Esophagus muscularis mucosa (tissue), 4 donors: ENCODE results near the gene C10orf105.

DNA sequence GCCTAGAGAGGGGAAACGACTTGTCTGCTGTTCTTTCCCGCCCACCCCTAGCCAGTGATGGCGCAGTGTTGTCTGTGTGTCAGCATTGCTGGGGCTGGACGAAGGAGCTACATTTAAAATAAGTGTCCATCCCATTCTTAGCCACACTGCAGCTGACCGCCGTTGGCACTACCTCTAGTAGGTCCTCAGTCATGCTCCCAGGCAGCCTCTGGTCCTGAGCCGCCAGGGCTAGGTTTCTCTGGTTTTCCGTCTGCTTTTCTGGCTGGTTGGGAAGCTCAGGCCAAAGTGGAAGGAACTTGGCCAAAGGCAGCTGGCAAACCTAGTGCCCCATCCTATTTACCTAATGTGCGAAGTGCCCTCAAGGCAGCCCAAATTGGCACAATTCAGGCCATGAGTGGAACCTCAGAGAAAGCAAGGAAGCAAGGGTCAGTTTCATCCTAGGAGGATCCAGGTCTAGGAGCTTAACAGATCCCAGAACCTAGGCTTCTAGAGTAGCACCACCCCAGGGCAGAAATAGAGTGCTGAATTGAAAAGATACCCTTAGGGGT is 1.8 kb downstream of the PCBD1 start:
- PRO-cap: no peak
- RAMPAGE, long total RNA, 4 experiments: no peak in any of the 4 experiments

DNA sequence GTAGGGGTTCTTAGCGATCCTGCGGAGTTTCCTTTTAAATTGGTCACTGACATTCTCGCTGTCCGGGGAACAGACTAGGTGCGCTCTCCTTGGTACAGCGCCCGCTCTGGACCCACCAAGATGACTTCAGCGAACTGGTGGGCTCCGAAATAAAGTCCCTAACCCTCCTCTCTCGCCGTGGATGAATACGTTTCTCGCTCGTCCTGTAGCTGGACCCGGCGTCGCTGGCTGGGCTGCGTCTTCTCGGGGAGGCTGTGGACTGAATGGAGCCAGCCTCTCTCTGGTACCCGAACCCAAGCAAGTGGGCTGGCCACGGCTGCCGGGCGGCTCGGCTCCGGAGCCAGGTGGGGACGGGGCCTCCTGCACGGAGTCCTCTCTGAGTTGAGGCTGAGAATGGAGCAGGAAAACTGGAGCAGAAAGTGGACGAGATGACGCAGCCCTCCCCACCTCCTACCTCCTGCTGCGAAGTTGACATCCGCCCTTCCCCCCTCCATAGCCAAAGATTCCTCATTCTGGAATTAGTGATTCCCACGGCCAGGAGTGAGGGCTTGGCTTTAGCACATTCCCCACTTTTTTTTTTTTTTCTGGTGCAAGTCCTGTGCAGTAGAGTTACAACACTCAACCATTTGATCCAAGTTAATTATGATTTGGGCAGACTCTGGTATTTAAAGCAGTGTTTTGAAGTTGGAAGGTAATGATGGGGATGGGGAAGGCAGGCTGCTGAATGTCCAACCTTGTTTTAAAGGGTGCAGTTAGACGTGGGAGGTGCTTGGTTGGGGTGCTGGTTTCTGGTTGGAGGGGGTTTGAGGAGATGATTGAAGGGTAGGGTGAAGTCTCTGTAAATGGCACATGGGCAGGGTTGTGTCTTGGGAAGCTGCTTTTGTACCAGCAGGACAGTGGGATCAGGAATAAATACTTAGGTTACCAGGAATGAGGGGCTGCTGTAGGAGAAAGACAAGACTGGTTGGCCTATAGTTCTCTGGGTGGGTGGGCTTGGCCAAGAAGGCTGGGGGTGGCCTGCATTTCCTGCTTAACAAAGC is 1.7 kb downstream of the UNC5B start:
- PRO-cap: unidirectional peak, minus-strand start at position 383 of the sequence
- RAMPAGE, long total RNA, 4 experiments: no peak in any of the 4 experiments

DNA sequence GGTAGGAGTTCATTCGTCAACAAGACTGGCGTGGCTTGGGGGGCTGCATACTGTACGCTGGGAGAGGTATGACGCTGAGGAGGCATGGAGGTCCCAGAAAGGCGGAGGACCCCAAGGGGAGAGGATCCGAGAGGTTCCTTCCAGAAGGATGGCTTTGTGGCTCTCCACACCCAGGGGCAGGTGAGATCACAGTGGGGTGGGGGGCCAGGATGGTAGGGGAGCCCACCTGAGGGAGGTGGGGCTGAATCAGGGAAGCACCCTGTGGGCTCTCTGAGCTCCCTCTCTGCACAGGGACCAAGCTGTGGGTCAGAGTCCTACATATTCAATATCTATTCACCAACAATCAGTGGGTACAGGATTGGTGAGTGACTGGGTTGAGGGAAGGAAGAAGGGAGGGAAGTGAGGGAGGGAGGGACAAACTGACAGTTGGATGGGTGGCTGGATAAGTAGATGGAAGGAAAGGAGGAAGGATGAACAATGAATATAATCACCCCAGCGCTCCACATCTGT is 33.9 kb downstream of the UNC5B start:
- PRO-cap: no peak
- RAMPAGE, long total RNA, 4 experiments: no peak in any of the 4 experiments

DNA sequence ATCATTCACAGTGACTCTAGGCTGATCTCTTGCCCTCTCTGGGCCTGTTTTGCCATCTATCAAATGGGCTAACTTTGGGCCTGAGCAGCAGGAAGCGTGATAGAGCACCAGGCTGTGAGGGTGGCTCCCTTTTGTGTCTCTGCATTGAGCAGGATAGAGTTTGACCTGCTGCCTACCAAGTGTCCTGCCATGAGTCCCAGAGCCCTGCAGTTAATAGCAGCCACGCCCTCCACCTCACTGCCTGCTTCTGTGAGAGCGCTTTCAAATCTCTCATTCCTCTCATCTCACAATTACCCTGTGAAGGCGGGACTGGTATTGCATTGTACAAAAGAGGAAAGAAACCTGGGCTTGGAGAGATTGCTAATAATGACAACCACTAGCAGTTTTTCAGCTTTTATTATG is 39.8 kb downstream of the UNC5B start:
- PRO-cap: no peak
- RAMPAGE, long total RNA, 4 experiments: no peak in any of the 4 experiments

DNA sequence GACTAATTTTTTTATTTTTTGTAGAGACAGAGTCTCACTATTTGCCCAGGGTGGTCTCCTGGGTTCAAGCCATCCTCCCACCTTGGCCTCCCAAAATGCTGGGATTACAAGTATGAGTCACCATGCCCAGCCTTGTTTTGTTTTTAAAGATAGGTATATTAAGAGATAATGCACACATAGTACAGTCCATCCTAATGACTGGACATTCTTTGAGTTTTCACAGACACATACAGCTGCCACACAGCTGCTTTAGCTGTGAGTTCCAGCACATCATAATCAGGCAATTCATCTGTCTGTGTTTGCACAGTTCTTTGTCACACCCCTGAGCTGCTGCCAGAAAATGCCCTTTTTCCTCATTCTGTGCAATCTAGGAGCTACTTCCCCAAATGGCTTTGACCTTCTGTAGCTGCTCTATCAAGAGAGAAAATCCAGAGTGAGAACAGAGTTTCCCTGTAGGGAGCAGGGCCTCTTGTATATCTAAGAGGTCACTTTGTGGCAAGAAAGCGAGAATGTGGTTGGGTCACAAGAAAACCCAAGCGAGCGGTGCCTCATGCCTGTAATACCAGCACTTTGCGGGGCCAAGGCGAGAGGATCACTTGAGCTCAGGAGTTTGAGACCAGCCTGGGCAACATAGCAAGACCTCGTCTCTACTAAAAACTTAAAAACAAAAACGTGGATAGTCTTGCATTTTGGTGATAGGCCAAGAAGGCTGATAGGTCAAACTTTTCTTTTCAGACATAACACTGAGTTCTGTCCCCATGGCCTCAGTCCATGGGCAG is 24.3 kb downstream of the SLC29A3 start:
- PRO-cap: no peak
- RAMPAGE, long total RNA, 4 experiments: no peak in any of the 4 experiments

DNA sequence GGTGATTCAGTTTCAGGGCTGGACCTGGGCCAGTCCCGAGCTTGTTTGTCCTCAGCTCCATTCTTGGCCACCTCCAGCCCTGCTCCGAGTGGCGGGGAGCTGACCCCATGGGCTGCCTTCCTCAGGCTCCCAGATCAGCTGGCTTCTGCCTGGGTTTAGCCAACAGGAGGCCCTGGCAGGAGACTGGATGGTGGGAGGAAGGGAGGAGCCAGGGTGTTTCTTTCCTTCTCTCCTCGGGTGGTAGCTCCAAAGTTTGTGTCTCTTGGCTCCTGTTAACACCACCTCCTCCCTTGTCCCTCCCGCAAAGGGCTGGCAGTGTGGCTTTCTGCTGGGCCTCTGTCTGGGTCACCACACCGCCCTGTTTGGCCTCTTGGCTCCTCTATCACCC is 75.3 kb downstream of the CDH23 start:
- PRO-cap: no peak
- RAMPAGE, long total RNA, 4 experiments: no peak in any of the 4 experiments

DNA sequence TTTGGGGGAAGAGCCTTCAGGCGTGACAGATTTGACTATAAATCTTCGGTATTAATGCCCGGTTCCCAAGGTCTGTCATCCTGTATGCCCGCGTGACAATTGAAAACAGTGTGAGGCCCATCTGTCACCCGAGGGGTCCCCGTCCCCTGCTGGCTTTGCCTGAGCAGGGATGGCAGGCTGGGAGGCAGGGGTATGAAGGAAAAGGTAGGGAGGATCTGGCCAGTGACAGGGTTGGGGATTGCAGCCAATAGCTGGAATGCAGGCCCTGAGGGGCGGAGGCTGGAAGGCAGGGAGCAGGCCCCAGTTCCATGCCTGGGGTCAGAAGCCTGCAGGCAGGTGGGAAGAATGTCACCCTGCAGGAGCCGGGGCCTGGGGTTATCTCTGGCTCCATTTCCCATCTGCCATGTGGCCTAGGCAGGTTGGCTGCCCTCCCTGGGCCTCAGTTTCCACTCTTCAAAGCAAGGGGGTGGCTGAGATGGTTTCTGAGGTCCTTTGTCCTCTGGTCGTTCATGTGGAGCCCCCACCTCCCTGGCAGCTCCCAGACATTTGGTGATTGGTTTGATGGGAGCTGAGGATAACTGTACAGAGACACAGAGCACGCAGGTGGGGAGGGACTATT is 78.9 kb downstream of the CDH23 start:
- PRO-cap: no peak
- RAMPAGE, long total RNA, 4 experiments: no peak in any of the 4 experiments

- PRO-cap: unidirectional peak, minus-strand start at chr10:71547951
- RAMPAGE, long total RNA, 4 experiments: no peak in any of the 4 experiments
Observed at GRCh38 chr10:71547880-71548627, 151.3 kb downstream of the CDH23 start.

DNA sequence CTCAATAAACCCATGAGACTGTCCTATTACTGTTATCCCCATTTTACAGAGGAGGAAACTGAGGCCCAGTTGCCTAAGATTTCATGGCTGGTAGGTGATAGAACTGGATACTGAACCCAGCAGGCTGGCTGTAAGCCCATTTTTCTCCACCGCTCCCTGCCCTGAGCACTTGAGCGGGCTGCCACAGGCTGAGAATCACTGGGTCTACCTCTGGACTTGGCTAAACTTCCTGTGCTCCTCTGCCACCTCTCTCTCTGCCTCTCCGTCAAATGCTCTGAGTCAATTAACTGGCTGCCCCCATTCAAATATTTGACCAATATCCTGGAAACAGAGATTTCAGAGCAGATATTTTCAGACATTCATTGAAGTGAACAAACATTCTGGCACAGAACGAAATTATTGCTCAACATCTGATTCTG is 129.7 kb downstream of the C10orf105 start:
- PRO-cap: no peak
- RAMPAGE, long total RNA, 4 experiments: no peak in any of the 4 experiments

- PRO-cap: no peak
- RAMPAGE, long total RNA, 4 experiments: no peak in any of the 4 experiments
Observed at GRCh38 chr10:71719570-71720443, at the start of gene C10orf105. TSS of gene C10orf105 (minus strand) at chr10:71719778.

DNA sequence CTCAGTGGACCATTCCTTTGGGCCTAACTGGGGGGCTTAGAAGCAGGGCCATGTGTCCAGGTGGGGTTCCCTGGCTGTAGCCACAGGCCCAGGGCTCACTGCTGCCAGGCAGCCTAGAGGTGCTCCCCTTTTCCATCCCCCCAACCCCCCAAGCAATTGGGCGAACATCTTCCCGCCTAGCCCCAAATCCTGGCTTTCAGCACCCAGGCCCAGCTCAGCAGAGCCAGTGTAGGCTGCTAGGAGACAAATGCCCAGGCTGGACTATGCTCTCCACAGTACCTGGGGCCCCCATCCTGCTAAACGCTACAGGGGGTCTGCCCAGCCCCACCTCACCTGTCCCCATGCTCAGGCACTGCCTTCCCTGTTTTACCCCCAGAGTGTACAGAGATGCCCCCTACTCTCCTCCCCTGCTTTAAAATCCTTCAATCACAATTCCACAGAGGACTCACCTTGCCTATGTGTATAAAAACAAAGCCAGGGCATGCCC is 23.6 kb downstream of the VSIR start:
- PRO-cap: no peak
- RAMPAGE, long total RNA, 4 experiments: no peak in any of the 4 experiments

DNA sequence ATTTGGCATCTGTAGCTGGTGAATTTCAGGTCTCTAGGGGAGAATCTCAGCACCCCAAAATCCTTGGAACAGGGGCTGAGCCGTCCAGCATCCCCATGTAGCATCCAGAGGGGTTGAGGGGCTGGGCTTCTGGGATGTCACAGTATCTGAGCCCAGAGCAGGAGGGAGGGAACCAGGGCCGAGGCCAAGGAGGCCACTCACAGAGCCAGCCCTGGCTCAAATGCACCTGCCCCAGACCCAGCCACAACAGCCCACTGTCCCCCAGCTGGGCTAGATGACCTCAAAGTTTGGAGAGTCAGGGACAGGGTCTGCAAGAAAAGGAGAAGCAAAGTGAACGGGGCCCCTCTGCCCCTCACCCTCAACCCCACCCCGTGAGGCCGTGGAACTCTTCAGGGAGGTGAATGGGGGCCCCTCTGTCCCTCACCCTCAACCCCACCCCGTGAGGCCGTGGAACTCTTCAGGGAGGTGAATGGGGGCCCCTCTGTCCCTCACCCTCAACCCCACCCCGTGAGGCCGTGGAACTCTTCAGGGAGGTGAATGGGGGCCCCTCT is 22.3 kb downstream of the VSIR start:
- PRO-cap: no peak
- RAMPAGE, long total RNA, 4 experiments: no peak in any of the 4 experiments

DNA sequence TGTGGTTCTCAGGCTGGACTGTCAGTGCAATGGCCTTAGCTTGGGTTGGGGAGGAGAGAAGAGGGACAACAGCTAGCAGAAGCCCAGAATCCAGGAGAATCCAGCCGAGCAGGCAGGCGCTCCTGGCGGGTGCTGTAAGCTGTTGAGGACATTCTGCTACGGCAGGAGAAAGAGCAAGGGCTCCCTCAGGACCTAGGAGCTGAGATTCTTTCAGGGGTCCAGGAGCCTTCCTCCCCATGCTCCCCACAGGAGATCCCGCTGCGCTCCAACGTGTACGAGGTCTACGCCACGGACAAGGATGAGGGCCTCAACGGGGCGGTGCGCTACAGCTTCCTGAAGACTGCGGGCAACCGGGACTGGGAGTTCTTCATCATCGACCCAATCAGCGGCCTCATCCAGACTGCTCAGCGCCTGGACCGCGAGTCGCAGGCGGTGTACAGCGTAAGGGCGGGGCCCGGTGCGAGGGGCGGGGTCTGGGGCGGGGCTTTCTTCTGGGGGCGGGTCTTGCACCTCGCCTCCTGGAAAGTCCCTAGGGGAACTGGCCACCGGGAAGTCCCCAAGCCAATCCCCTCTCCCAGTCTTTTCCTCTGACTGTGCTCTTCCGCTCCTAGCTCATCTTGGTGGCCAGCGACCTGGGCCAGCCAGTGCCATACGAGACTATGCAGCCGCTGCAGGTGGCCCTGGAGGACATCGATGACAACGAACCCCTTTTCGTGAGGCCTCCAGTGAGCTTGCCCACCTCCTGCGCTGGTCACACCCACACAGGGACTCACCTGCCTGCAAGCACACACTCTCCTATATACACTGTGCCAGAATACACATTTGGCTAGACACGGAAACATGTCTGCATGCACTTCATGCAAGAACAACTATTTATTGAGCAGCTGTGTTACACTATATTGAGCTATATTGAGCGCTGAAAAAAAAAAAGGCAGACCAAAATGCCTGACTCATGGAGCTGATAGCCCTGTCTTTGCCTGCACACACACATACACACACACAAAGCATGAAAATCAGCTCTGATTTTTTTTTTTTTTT is 32.6 kb upstream of the VSIR start:
- PRO-cap: no peak
- RAMPAGE, long total RNA, 4 experiments: no peak in any of the 4 experiments

- PRO-cap: no peak
- RAMPAGE, long total RNA, 4 experiments: no peak in any of the 4 experiments
Observed at GRCh38 chr10:71807488-71808617, 34.5 kb upstream of the VSIR start.

DNA sequence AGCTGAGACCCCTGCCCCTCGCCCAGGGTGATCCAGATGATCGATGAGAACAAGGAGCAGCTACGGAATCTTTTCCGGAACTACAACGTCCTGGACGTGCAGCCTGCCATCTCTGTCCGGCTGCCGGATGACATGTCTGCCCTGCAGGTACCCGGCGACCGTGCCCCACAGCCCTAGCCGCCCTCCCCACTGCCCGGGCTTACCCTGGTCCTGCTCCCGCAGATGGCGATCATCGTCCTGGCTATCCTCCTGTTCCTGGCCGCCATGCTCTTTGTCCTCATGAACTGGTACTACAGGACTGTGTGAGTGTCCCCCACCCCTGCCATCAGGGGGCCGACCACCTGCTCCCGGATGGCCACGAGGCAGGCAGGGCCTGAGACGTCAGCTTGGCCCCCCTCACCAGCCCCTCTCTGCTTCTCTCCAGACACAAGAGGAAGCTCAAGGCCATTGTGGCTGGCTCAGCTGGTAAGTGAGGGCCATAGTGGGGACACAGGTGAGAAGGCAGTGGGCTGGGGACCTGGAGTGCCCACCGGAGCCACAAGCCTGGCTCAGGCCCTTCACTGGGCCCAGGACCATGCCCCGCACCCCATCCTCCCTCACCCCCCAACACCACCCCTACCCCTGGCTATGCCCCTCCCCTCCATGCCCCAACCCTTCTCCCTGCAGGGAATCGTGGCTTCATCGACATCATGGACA is 38.1 kb upstream of the VSIR start:
- PRO-cap: no peak
- RAMPAGE, long total RNA, 4 experiments: no peak in any of the 4 experiments

GRCh38 chr10:71849123-71849962 is 1.7 kb downstream of the PSAP start:
- PRO-cap: no peak
- RAMPAGE, long total RNA, 4 experiments: no peak in any of the 4 experiments

- PRO-cap: bidirectional peak, plus-strand start at chr10:71986071, minus-strand start at chr10:71985779
- RAMPAGE, long total RNA, 4 experiments: no peak in any of the 4 experiments
Observed at GRCh38 chr10:71985899-71986416, 21.8 kb downstream of the CHST3 start.

DNA sequence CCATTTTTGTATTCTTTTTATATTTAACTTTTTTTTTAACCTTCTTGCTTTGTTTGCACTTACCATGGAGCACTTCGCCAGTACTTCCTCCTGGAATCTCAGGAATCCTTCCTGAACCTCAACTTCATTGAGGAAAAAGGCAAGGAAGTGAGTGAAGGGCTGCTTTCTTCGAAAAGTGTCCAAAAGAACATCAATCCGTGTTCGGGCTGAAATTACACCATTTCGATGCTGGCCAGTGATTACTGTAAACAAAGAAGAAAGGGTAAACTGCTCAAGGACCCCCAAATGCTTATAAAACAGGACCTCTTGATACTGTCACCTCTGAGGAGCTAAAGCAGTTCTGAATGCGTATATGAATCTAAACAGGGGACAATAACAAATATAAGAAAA is 19.1 kb upstream of the ANAPC16 start:
- PRO-cap: no peak
- RAMPAGE, long total RNA, 4 experiments: no peak in any of the 4 experiments

DNA sequence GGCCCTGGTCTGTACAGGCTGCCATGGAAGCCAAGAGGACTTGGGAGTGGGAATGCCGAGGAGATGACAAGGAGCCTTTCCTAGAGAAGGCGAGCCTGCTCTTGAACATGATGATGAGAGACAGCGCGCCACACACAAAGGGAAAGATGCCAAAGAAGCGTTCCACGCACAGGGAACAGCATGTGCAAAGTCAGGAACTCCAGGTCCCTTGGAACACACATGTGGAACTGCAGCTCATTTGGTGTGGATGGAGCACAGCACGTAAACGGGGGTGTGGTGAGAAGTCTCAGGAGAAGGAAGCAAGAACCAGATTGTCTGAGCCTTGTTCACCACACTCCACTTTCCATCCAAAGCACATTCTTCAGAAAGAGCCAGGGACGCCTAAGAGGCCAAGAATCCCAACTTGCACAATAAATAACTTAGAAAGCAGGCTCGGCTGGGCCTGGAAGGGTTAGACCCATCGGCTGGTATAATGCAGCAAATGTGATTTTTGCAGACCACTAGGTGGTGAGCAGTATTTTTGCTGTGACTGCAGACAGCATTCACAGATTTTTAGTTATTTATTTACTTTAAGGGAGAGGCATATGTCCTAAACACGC is 27.7 kb upstream of the ASCC1 start:
- PRO-cap: bidirectional peak, plus-strand start at position 237 of the sequence, minus-strand start at position 229 of the sequence
- RAMPAGE, long total RNA, 4 experiments: no peak in any of the 4 experiments

GRCh38 chr10:72250644-72251144 is 23.0 kb upstream of the DDIT4 start:
- PRO-cap: no peak
- RAMPAGE, long total RNA, 4 experiments: no peak in any of the 4 experiments